MCF 10A (cell line): ENCODE measurements around the genes MND1, TLR2 and FGA.

GRCh38 chr4:152039057-152039698 is 278.4 kb upstream of the GATB start:
- PRO-cap, result no peak
- RRBS, result no CpG with 5 or more reads among the region's 14 CpGs

DNA sequence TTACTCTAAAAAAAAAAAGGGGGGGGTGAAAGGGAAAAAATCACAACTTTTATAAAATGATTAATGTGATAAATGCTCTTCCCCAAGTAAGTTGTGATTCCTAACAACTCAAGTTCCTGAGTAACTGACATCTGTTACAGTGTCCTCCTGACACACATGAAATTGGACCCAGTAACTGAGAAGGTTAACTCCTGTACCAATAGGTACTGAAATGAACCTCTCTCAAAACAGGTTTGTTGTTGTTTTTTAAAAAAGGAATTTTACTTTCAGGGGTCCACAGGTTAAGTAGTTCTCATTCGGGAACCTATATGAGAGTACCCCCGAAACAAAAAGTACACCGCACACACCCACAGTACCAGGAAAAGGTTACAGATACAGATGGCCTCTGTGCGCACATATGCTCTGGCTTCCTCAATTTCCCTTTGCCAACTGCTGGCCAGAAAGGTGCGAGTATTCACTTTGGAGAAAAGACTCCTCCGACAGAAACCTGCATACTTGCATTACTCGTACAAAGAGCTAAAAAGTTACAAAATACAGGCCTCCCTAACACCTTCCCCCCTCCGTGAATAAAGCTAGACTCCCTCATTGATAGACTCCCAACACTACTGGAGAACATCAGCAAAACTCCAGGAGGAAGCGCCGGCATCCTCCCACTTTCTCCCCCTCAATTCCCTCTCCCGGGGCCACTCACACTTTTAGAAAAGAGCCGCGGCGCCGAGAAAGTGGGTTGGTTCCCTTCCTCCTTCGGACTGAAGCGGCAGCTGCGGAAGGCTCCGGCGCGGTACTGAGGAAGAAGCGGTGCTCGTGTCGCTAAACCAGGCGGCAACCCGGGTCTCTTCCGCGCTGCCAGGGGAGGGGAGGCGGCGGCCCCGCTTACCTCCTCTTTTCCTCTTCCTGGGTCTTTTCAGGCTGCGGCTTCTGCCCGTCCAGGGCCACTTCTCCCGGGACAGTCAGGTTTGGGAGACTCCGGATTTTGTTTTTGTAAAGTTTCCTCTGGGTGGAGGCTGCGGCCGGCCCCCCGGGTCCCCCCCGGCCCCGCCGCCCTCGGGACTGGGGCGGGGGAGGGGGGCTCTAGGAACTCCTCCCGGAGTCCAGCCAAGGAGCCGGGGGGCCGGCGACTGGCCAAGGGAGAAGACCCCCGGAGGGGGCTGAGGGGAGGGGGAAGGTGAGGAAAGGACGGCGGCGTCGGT is 1.2 kb downstream of the FBXW7 start:
- PRO-cap, result no peak
- RRBS, result under 1% methylated on average over 21 of the region's 52 CpGs

DNA sequence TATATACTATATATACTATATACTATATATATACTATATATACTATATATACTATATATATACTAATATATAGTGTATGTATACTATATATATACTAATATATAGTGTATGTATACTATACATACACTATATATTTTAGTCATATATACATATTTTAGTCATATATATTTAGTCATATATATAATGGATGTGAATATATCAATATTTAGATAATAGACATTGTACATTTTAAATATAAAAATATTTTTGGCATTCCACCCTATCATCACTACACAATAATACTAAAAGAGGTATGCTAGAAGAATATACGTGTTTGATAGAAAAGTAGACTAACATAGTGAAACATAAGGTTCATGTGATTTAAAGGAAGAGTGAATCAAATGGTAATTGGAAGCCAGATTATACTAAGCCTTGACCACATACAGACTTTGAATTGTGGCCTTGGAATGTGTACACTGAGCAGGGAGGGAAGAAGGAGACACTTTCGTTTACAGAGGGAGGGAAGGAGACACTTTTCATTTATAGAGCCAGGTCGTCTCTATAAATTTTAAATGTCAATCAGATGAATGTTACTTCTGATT is 46.2 kb upstream of the FHDC1 start:
- PRO-cap, result no peak
- RRBS, result no CpG with 5 or more reads among the region's 3 CpGs

GRCh38 chr4:152936500-152937081 is 468 bp downstream of the FHDC1 start:
- PRO-cap, result bidirectional peak, plus-strand start at chr4:152936936, minus-strand start at chr4:152936847
- RRBS, result 2% methylated on average over 15 of the region's 61 CpGs

GRCh38 chr4:152985718-152986091 is 49.6 kb downstream of the FHDC1 start:
- PRO-cap, result no peak
- RRBS, result no CpG with 5 or more reads among the region's 7 CpGs

- PRO-cap, result no peak
- RRBS, result no CpG with 5 or more reads among the region's 14 CpGs
Measured at GRCh38 chr4:152995906-152996657, 60.0 kb downstream of the FHDC1 start.

- PRO-cap, result no peak
- RRBS, result no CpG with 5 or more reads among the region's 6 CpGs
Measured at GRCh38 chr4:153189400-153189910, 14.8 kb upstream of the TRIM2 start.

DNA sequence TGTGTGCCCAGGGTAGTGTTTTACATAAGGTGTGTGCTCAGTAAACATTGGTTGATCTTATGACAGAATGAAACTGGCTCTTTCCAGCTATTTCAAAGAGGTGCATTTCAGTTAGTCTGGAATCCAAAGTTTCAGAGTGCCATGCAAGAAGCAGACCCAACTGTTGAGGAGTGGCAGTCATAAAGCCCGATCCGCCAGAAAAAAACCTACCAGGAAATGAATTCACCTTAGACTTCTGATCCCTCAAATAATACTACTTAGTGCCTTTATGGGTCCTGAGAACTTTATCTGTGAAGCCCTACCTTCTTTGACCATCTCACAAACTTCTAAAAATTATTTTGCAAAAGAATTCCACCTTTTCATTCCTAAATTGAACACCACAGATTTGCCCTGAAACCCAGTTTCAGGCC is 14.9 kb downstream of the TRIM2 start:
- PRO-cap, result no peak
- RRBS, result no CpG with 5 or more reads among the region's 2 CpGs

GRCh38 chr4:153233638-153234366 is 29.6 kb downstream of the TRIM2 start:
- PRO-cap, result bidirectional peak, plus-strand start at chr4:153234203, minus-strand start at chr4:153234116
- RRBS, result no CpG with 5 or more reads among the region's 6 CpGs

DNA sequence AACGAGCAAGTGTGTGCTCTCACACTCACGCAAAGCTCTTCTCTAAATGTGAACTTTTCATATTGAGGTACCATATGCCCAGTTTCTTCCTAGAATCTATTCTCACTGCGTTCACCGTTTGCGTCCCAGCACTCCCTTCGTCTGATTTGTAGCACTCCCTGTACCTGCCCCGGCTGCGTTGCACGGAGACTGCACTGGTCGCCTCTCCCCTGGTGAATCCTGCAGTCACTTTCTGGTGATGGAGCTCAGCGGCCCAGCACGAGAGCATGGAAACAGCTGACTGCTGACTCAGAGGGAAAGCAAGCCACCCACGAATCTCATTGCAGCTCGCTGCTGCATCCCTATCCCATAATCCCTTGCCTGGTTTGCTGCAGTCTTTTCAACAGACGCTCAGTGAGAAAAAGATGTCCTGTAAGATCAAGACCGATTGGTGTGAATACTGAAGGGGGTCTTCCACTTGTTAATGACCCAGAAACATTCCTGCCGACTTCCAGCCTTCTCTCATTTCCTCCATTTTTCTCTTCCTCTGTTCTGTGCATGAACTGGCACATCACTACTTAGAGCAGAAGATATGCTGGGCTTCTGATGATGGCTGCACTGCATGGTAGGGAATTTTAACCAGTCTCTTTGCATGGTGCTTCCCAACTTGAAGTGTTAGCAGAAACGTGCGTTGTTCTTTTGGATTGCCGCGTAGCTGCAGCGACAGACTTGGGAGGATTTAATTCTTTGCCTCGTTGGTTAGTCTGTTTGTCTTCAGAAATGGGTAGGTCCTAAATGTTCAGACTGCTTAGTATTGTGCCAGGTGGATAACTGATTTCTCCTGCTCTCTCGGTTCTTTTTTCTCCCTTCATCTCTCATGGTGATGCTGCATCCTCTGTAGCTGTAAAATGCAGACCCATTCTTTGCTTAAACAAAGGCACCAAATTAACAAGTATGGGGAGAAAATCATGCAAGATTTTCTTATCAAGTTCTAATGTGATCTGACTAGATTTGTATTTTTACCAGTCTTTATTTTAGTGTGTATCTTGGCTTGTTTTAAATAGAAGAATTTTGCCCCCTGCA is 53.1 kb downstream of the TRIM2 start:
- PRO-cap, result no peak
- RRBS, result no CpG with 5 or more reads among the region's 24 CpGs

DNA sequence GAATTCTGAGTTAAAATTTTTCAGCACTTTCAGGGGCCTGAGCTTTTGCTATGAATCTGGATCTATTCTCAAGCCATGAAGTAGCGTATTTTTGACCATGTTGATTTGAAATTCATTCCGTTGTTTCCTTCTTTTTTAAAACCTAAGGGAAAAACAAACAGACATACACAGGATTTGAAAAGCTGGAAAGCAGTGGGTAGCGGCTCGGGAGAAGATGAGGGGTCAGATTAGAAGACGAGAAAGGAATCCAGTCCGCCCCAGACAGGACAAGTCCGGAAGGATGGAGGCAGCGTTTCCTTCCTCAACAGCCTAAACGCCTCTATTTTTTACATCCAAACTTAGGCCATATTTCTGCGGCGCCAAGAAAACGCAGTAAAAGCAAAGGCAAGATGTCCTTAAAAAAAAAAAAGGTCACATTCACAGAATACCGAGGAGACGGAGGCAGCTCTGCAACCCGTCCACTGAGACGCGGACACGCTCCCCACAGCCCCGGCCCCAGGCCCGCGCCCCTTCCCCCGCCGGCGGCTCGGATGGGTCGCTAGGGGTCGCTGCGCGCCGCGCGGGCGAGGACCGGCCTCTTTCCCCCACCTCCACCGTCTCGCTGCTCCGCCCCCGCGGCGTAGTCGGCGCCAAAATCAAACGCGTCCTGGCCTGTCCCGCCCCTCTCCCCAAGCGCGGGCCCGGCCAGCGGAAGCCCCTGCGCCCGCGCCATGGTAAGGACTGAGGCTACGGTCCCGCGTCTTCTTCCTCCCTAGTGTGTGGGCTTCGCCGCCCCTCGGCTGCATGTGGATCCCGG is at the start of gene MND1:
MND1 (plus strand) TSS at position 661 of the 796 bp plus-strand sequence.
- PRO-cap, result bidirectional peak, plus-strand start at position 671 of the sequence, minus-strand start at position 494 of the sequence
- RRBS, result 1% methylated on average over 12 of the region's 59 CpGs

DNA sequence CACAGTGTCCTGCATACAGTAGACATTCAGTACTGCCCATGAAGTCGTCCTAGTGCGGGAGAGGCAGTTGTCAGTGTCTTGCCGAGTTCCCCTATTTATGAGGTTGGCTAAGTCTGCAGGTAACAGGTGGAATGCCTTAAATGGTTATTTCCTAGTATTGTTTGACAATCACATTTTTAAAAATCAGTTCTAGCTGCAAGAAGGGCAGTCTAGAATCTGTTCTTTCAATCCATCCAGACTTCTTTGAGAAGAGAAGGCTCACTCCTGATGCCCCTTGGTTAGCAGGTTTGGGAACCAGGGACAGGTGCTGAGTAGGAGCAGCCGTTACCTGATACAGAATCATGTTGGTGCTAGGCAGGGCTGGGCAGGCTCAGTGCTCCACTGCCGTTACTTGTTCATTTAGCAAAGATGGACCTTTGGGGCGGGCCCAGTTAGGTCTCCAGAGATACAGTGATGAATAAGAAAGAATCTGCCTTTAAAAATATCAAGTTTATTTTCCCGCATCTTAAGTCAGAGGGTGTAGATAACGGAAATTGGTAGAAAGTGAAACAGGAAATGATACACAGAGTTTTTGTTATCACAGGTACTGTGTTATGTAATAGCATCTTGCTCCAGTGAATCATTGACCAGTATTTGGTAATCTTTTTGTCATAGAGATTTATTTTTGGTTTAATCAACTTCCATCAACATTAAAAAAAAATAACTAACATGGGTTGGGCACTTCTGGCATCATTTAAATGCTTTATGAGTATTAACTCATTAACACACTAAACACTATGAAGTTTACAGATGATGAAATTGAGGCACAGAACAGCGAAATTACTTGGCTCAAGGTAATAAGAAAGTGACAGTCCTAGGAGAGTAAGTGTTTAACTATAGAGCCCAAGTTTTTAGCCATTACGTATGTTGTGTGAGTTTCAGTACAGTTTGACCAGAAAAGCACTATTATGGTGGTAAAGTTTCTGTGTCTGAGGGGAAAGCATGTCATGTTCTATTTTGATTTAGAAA is 5.5 kb downstream of the TMEM131L start:
- PRO-cap, result no peak
- RRBS, result no CpG with 5 or more reads among the region's 10 CpGs

GRCh38 chr4:153527479-153528253 is 61.5 kb downstream of the TMEM131L start:
- PRO-cap, result no peak
- RRBS, result no CpG with 5 or more reads among the region's 16 CpGs

GRCh38 chr4:153570134-153570605 is 104.0 kb downstream of the TMEM131L start:
- PRO-cap, result no peak
- RRBS, result no CpG with 5 or more reads among the region's 9 CpGs

GRCh38 chr4:153683881-153684502 is at the start of gene TLR2:
Gene TLR2, plus strand, starts transcription at chr4:153684280.
- PRO-cap, result bidirectional peak, plus-strand start at chr4:153684270, minus-strand start at chr4:153684189
- RRBS, result 89% methylated on average over 13 of the region's 55 CpGs

- PRO-cap, result no peak
- RRBS, result no CpG with 5 or more reads among the region's 2 CpGs
Measured at GRCh38 chr4:153755297-153755627, 4.6 kb downstream of the RNF175 start.

DNA sequence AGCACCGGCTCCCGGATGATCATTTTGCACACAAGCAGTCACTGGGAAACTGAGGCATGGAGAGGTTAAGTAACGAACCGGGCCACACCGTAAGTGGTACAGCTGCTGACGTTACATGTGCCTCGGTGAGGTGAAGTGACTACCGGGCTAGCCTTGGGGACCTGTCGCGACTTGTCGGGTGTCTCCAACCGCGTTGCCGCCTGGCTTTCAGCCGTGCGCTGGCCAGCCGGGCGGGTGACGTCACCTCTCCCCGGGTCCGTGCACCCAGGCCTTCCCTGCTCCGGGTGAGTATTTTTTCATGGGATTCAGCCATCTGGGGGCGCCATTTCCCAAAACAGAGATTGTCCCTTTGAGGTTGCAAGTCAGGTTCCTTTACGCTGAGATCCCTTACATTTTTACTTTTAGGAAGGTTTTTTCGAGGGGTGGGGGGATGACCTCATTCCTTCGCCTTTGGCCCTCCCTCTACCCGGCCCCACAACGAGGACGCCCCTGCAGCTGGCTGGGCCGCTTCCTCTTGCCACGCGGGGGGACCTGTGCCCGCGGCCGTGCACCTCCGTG is 3.4 kb upstream of the SFRP2 start:
- PRO-cap, result no peak
- RRBS, result 24% methylated on average over 12 of the region's 36 CpGs

DNA sequence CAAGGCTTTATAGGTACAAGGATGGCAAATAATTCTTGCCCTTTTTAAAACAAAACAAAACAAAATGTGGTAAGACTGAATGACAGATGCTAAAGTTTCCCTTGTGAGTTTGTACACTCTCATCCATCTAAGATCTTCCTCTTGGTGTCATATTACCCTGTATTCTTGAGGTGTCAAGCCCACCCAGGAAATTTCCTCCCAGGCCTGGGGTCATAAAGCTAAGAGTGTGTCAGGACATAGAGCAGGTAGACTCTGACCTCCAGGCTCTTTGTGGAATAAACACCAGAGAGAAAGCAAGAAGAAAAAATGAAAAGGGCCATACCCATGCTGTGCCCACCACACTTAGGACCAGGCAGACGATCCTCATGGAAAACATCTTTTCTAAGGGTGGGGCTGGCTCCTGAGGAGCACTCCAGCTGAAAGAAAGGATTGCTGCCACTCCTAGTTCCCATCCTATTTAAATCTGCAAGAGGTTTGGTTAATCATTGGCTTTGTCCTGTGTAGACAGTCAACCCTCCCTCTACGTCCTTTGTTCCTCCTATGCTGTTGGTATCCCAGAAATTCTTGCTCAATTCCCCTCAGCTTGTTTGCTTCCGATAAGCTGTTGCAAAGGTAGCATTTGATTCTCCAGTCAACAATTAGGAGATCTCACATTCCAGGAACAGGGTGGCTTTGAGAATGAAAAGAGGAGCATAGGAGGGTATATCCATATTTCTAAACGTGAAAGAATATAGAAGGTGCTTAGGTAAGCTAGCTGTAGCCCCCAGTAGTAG is at the start of gene FGA:
FGA (minus strand) TSS at position 431 of the 773 bp plus-strand sequence.
- PRO-cap, result no peak
- RRBS, result no CpG with 5 or more reads among the region's 4 CpGs

- PRO-cap, result no peak
- RRBS, result no CpG with 5 or more reads among the region's 4 CpGs
Measured at GRCh38 chr4:154610372-154611107, 1.9 kb downstream of the FGG start.

- PRO-cap, result no peak
- RRBS, result no CpG with 5 or more reads among the region's 10 CpGs
Measured at GRCh38 chr4:155392797-155393270, 16.1 kb upstream of the MAP9 start.